Mesenchymal stem cell of Wharton's jelly (primary cell): Measurements from ENCODE around the gene DGKH.

DNA sequence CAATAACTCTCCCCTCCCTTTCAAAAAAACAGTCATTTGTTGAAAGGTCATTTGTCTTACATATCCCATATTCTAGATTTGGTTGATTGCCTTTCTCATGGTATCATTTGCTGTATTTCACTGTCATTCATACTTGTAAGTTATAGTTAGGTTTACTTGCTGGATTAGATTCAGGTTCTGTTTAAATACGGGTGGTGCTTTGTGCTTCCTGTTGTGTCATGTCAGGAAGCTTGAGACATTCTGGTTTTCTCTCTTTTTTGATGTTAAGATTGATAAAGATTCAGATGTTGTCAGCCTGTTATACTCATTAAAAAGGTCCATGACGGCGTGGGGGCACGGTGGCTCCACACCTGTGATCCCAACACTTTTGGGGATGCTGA is 45.6 kb downstream of the NAA16 start:
- CAGE, long polyA plus RNA, result no peak

DNA sequence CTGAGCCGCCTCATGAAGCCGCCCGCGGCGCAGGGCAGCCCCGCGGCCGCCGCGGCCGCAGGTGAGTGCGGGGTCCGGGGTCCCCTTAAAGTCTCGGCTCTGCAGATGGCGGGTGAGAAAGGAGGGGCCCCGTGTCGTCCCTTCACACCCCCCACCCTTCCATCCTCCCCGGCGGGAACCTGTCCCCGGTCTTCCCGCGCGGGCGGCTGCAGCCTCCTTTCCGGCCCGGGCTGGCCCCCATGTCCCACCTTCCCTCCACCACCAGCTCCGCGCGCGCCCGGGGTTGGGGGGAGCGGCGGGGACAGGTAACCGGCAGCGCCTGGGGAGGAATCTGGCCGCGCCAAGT is 319 bp downstream of the RGCC start:
- CAGE, long polyA plus RNA, result no peak

DNA sequence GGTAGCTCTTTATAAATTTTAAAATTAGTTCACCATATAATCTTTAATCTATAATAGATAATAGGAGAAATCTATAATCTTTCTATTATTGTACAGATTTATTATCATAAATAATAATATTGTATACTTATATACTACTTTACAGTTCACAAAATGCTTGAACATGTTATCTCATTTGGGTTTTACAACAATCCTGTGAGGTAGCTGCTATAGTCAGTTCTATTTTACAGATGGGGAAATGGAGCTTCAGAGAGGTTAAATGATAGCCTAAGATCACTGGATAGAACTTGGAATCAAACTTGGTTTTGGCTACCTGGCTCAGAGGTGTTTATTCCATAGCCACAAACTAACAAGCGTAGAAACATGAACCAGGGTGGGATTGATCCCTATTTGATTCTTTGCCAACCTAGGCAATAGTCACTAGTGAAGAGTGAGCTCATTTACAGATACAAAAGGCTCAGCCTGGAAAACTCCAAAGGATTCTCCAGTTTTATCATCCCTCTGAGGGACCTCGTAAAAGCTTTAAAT is 192.8 kb downstream of the RGCC start:
- CAGE, long polyA plus RNA, result no peak

- CAGE, long polyA plus RNA, result no peak
These were observed 96.5 kb downstream of the VWA8 start for GRCh38 chr13:41864519-41864776.

GRCh38 chr13:41955660-41956050 is 5.3 kb downstream of the VWA8 start:
- CAGE, long polyA plus RNA, result no peak

- CAGE, long polyA plus RNA, result no peak
These were observed at the start of gene DGKH for GRCh38 chr13:42048336-42049367. DGKH (plus strand) TSS chr13:42048648.

- CAGE, long polyA plus RNA, result no peak
These were observed 91.6 kb downstream of the DGKH start for GRCh38 chr13:42139961-42140462.

- CAGE, long polyA plus RNA, result no peak
These were observed 28.6 kb downstream of the EPSTI1 start for GRCh38 chr13:42963227-42964006.

- CAGE, long polyA plus RNA, result no peak
These were observed 21.9 kb downstream of the DNAJC15 start for GRCh38 chr13:43045288-43045635.

DNA sequence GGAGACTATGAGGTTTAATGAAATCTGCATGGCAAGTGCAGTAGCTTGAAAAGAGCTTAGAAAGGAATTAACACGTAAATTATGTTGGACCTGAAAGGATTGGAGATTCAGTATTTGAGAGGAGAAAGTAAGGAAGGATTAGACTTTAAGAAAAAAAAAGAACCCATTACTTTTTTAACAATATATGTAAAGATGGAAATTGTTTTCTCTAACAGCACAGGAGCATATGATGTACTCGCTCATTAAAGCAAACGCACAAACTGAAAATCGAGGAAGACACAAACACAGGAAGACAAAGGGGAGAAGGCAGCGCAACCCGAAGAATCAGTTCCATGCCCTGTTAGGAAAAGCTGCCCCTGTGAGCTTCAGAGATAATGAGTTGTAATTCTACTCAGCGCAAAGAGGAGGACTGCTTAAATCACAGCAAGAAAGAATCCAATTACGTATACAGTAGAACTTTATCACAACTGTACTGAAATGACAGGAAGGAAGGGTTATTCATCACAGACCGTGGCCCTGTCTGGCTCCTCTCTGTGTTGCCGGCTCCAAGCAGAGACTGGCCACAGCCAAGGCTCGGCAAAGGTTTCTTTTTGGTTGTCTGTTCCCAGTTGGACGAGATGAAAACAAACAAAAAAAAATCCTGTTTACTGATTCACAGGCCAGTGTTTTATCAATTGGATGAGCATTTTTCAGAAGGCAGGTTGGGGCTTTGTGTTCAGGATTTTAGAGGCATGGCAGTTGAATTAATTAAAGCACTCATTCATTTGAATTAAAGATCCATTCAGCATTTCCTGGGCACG is 340.7 kb downstream of the DNAJC15 start:
- CAGE, long polyA plus RNA, result no peak

DNA sequence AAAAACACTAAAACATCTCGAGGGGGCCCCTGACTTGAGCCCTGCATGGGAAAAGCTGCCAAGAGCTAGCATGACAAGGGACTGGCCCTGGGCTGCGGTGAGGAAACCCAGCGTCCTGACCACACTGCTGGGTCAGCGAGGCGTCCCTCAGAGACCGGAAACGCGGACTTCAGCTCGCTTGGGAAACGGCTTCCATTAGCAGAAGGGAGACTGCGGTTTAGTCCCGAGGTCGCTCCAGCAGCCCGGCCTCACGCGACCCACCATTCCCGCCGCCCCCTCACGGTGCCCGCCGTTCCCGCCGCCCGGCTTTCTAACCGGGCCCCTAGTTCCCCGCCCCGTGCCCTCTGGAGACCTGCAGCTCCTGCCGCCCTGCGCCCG is 615 bp downstream of the CCDC122 start:
- CAGE, long polyA plus RNA, result no peak

DNA sequence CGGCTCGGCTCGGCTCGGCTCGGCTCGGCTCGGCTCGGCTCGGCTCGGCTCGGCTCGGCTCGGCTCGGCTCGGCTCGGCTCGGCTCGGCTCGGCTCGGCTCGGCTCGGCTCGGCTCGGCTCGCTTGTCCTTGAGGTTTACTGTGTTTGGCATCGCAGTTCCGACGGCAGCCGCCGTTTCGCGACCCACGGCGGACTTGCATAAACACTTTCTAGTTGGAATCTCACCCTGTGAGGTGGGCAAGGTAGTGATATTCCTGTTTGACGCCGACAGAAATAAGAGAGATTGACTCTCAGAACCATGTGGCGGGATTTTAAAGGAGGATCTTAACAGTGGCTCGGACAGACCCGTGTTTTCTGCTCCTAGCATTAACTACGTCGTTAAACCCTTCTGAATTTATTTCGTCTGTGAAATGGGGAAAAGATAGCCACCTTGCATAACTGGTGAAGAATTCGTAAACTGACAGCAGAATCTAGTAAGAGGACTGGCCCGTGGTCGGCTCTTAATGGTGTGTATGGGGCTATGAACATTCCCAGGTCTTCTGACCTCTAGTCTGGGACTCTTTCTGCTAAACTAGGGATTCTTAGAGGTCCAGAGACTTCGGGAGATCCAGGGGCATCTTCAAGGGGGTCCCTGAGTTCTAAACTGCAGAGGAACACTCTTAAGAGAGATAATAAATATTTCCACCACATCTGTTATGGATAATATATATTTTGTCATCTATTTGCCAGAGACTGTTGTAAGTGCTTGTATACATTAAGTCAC is 18.7 kb downstream of the SMIM2 start:
- CAGE, long polyA plus RNA, result no peak

DNA sequence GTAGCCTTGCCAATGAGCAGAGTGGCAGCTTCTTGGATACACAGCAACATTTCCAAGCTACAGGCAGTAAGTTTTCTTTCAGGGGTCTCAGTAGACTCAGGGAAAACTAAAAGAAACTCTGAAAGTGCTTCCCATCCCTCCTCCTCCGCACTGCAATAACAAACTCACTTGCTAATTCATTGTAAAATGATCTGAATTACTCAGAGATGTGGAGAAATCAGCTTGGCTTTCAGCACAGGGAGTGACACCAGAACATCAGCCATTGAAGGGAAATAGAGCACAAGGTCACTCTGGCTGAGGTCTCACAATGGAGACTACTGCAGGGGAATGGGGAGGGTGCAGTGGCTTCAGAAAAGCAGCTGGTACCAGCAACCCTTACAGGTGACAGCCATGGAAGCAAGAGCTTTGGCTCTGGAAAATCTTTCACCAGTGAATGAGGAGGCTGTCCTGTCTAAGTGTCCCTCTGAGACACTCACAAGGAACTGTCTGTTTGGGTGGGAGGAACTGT is 75.3 kb upstream of the SMIM2 start:
- CAGE, long polyA plus RNA, result no peak

- CAGE, long polyA plus RNA, result no peak
These were observed 102.6 kb upstream of the SERP2 start for GRCh38 chr13:44270867-44271586.

- CAGE, long polyA plus RNA, result no peak
These were observed 71.6 kb upstream of the SERP2 start for GRCh38 chr13:44301783-44302721.

- CAGE, long polyA plus RNA, result no peak
These were observed 9.7 kb upstream of the SERP2 start for GRCh38 chr13:44363750-44364469.

DNA sequence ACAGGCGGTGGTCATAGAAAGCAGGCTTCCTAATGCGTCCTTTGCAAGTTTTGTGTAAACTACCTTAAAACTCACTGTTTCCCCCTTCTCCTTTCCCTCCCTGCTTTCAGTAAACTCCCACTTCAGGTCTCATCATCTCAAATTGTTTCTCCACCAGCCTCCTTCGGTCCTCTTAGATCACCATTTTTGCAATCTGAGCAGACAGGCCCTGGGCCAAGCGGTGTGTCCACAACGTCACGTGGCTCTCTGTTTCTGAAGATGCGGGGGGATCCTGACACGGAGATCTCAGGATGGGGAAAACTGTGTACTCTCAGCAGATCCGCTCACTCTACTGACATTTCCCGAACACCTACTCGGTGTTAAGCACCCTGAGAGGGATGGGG is 38.7 kb downstream of the SERP2 start:
- CAGE, long polyA plus RNA, result no peak

GRCh38 chr13:44434334-44434912 is 60.8 kb downstream of the SERP2 start:
- CAGE, long polyA plus RNA, result no peak

DNA sequence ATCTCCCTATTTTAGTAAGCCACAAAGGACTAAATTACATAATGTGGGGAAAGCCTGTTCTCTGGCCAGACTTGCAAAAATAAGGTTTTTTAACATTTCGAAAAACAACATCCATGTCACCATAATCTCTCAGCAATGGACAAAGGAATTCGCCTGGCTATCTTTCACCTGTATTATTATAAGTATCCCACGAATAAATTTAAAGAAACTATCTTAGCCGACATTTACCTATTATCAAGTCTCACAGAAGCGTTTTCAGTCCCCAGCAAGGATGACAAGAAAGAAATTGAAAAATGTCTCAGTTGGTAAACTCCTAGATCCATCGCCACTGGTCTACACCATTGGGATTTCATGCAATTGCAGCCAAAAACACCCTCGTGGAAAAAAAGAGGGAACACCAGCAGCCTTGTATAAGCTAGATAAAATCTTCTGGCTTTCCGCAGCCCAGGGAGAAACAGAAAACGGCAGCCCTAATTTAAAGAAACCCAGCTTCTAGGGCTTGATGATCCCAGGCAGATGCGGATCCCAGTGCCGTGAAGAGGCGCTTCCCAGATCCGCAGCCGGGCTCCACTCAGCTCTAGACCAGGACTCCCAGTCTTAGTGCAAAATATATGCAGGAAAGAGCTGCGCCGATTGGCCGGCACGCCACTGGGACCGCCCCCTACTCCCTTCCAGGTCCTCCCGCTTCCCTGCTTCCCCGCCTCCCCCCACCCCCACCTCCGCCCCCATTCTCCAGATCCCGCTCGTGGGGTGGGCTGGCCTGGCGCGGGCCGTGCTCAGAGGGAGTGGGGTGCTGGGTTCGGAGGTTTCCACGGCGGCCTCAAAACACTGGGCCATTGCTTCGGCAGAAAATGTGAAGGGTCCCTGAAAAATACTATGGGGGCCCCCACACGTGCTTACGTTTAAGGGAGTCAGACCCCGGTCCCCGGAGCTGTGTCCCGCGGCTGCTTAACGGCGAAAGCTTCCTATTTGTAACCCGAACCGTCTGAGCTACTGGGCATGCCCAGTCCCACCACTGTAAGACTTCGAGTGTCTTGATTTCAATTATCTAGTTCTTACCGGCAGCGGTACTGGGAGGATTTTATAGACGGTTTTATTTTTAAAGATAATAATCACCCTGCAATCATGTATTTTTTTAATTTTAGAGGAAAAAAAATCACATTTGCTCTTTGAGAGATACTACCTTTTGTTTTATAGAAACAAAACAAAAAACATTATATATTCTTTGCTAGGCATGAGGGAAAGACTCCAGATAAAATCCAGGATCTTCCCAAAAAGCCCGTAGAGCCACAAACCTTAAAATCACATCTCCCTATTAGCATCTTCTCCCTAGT is 63.1 kb downstream of the SERP2 start:
- CAGE, long polyA plus RNA, result no peak

DNA sequence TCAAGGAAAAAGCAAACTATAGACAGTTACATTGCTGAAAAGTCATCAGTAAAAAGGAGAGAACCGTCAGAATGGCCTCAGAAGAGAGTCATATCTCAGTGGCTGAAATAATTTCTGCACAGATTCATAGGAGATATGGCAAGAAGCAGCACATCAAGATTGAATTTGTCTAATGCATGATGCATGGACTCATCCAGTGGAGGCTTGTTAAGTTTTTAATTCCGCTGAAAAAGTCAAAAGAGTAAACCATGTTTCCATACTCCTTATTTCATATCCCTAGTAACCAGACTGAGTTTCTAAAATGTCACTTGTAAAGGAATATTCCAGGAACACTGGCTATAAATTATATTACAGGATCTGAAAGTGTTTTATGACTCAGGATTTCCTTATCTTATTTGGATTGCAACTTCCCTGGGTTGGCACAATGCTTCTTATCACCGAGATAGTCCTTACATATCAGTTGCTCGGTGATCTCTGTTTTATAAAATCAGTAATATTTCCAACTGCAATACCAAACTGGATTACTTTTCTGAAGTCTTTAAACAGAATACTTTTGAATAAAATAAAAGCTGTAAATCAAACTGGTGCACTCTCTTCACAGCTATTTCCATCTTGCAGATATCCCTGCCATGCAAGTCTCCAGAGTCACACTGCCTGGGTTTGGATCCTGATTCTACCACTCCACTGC is 180.2 kb upstream of the TSC22D1 start:
- CAGE, long polyA plus RNA, result no peak